Parotid gland (tissue), 1 donor: ENCODE measurements around a stretch of chr20.

DNA sequence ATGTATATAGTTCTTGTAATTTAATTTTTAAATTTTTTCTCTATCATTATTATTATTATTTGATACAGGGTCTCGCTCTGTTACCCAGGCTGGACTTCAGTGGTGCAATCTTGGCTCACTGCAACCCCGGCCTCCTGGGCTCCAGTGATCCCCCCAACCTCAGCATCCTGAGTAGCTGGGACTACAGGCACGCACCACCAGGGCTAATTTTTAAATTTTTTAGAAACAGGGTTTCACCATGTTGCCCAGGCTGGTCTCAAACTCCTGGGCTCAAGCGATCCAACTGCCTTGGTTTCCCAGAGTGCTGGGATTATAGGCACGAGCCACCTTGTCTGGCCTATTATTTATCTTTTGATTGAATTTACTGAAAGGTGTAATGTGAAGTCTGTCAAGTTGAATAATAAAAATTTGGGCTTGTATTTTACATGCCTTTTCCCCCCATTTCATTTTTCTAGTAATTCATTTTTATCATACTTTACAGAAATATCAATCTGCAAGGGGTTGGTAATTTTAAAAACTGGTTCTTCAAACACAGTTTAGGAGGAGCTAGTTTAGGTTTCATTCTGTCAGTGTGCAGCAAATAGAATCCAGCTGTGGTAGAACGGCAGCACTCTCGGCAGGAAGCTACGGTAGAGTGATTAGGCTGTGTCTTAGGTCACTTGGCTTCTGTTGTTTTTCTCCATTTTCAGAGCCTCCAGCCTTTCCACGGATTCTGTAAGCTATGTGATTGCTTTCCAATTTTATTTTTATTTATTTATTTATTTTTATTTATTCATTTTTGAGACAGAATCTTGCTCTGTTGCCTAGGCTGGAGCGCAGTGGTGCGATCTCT lies 32.5 kb downstream of the TLDC2 start:
- PRO-cap: no peak

- PRO-cap: no peak
These were observed 446 bp upstream of the SAMHD1 start for GRCh38 chr20:36951988-36952320.

DNA sequence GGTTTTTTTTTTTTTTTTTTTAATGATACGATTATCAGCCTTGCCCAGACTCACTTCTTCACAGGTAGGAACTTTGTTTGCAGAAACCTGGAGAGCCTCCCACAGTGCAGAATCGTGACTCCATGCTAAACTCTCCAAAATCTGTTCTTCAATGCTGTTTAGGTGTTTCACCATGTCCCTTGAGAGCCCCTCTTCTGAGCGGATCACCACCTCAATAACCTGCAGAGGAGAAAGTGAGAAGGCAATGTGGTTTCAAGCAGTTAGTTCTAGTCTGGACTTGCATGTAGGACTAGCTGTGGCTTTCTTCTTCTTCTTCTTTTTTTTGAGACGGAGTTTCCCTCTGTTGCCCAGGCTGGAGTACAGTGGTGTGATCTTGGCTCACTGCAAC lies 51.8 kb downstream of the RBL1 start:
- PRO-cap: no peak

GRCh38 chr20:37071453-37071949 lies 24.3 kb downstream of the RBL1 start:
- PRO-cap: no peak

DNA sequence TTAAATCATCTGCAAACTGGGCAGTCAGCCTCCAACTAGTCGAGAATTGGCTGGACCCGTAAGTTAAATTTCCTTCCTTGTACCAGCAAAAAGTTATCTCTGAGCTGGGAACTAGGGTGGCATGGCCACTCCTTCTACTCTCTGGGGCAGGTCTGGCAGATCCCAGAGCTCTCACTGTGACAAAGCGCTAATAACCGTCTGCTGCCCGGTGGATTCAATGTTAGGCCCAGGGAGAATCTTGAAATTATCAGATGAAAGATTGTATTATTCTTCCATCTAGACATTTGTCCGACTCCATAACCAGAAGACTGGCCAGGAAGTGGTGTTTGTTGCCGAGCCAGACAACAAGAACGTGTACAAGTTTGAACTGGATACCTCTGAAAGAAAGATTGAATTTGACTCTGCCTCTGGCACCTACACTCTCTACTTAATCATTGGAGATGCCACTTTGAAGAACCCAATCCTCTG lies 33.3 kb downstream of the GHRH start:
- PRO-cap: no peak

- PRO-cap: no peak
These were observed 12.9 kb upstream of the MANBAL start for GRCh38 chr20:37276554-37276887.

DNA sequence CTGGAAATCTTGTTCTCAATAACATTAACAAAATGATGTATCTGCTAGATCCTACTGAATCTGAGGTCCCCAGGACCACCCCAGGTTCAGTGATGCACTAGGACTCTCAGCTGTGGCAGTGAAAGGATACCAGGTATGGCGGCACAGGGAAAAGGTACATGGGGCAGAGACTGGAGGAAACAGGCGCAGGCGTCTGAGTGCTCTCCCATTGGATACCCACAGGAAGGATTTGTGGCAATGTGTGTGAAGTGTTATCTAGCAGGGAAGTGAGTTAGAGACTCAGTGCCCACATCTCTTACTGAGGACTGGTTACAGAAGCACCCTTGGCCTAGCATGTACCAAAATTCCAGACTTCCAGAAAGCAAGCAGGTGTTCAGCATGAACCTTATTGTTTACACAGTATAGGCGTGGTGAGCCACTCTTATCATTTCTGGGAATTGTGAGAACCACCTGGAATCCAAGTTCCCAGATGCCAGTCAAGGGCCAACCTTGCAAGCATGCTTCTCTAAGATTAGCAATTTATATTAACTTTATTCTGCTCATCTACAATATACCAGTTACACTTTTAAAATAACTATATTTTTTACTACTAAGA lies 14.2 kb downstream of the MANBAL start:
- PRO-cap: no peak

GRCh38 chr20:37316130-37316977 lies 26.9 kb downstream of the MANBAL start:
- PRO-cap: no peak

GRCh38 chr20:37354372-37355242 lies 8.7 kb downstream of the SRC start:
- PRO-cap: no peak

- PRO-cap: no peak
These were observed 12.0 kb upstream of the NNAT start for GRCh38 chr20:37508701-37509791.

DNA sequence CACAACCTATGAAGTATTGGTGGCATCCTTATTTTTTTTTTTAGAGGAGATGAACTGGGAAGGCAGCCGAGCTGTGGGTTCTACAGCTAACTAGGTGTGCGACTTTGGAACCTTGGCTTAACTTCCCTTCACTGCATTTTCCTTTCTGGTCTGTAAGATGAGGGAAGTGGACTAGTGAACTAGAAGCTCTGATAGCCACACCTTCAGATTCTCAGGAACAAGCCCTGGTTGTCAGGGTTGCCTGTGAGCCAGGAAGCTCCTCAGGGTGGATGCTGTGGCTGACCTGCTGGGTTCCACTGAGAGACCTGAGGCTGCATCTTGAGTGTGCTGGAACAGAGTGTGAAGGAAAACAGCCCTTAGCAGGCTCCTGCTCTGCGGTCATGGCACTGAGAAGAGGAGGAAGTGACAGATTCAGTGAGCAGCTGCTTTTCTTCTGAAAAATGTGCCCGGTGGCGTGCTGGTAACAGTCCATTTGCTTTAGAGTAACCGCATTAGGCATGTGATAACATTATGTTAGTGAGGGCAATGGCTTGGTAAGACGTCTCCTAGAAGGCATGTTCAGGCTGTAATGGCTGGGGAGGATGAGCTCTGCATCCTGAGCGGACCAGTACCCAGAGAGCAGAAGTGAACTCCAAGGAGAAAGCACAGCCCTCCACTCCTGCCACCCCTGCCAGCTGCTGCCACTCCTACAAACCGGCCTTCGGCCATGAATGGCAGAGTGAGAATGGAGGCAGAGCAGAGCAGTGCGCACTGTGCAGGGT lies 98.4 kb upstream of the VSTM2L start:
- PRO-cap: no peak

DNA sequence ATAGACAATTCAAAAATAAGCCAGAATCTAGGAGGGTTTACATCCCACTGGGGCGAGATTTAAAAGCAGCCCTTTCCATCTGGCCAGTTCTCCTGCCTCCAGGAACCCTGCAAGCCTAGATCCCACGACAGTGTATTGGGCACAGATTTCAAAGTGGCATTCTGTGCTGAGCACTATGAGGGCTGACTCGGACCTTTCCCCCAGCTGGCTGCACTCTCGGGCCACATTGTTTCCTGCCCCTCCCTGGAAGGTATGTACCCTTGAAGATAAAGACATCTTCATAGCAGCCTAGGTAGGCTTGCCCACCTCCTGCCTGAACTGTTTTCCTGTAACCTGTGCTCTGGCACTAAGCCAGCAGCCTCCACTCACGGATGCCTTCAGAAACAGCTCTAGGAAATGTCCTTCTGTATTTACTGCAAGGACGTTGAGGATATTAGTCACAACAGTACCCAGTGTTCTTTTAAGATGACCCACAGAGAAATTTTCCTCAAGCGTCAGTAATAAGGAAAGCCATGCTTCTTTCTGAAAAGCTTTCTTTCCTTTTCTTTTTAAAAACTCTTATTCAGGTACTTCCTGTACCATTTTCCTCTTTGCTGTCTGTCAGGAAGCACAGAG lies 43.7 kb downstream of the TTI1 start:
- PRO-cap: no peak

GRCh38 chr20:38095713-38095986 lies 62.1 kb downstream of the RPRD1B start:
- PRO-cap: no peak

DNA sequence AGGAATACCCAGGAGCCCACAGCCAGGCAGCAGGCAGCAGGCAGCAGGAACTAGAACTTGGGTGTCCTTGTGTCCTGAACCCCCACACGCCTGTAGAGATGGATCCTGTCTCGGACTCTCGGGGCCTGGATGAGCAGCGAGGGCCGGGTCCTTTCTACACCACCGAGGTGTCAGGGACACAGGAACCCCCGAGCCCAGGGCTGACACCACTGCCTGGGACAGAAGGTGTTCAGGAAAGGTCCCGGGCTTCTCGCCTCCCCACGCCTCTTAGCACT lies 29.6 kb downstream of the TGM2 start:
- PRO-cap: no peak

GRCh38 chr20:38143124-38143703 lies 21.9 kb downstream of the TGM2 start:
- PRO-cap: no peak

DNA sequence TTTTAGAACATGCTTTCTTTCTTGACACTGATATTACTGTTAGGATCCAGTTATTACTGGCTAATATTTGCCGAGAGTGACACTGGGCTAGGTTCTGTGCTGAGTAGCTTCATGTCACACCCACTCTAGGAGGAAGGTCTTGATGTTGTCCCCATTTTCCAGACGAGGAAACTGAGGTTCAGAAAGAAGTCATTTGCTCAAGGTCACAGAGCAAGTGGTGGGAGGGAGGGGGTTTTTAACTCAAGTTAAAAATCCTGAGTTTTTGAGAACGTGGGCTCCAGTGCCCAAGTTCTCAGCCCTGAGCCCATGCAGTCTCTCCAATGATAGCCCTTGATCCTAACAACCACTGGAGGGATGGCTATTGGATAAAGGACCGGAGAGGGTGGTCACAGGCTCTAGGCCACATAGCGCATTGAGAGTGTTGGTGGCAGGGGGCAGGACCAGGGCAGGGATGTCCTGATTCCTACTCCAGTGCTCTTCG lies 18.8 kb downstream of the TGM2 start:
- PRO-cap: no peak

DNA sequence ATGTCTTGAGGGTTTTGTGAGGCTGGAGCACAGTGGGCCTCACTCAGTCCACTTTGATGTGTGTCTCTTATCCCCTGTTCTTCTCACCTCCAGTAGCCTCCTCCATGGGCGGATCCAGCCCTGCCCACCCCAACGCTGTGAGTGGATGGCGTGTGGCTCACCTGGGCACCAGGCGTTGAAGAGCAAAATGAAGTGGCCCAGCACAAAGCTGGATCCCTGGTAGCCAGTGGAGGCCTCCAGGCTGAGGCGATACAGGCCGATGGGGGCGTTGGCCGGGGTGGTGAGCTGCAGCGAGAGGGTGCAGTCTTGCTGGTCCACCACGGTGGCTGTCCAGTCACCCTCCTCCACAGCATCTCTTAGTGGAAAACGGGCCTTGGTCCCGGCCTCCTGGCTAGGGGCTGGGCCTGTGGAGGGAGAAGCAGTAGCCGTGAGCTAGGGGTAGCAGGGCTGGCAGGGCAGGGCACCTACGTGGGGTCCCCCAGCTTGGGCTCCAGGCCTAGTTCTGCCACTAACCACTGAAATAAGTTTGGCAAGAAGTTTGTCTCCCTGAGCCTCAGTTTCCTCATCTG lies 9.3 kb downstream of the TGM2 start:
- PRO-cap: no peak

GRCh38 chr20:38166158-38166761 lies 1.2 kb upstream of the TGM2 start:
- PRO-cap: no peak

GRCh38 chr20:38191141-38191329 lies 26.0 kb upstream of the TGM2 start:
- PRO-cap: no peak

GRCh38 chr20:38246834-38247503 lies 13.6 kb downstream of the KIAA1755 start:
- PRO-cap: no peak